ENCODE measurements around a stretch of chr22.

GRCh38 chr22:25903320-25903860 lies 161.4 kb downstream of the MYO18B start:
- RRBS = no CpG with 5 or more reads among the region's 7 CpGs
CAGE:
- cytosol, long polyA plus RNA = start-site peak on the plus strand at chr22:25903483-25903506, 11 reads; start-site peak on the plus strand at chr22:25903604-25903669, 13 reads
- long polyA plus RNA = no peak
- nucleus, long polyA plus RNA = start-site peak on the plus strand at chr22:25903550-25903669, 30 reads

GRCh38 chr22:26088800-26088999 lies 80.6 kb upstream of the SEZ6L start:
- RRBS = no CpG with 5 or more reads among the region's 6 CpGs
CAGE:
- cytosol, long polyA plus RNA = no peak
- long polyA plus RNA = no peak
- nucleus, long polyA plus RNA = no peak

DNA sequence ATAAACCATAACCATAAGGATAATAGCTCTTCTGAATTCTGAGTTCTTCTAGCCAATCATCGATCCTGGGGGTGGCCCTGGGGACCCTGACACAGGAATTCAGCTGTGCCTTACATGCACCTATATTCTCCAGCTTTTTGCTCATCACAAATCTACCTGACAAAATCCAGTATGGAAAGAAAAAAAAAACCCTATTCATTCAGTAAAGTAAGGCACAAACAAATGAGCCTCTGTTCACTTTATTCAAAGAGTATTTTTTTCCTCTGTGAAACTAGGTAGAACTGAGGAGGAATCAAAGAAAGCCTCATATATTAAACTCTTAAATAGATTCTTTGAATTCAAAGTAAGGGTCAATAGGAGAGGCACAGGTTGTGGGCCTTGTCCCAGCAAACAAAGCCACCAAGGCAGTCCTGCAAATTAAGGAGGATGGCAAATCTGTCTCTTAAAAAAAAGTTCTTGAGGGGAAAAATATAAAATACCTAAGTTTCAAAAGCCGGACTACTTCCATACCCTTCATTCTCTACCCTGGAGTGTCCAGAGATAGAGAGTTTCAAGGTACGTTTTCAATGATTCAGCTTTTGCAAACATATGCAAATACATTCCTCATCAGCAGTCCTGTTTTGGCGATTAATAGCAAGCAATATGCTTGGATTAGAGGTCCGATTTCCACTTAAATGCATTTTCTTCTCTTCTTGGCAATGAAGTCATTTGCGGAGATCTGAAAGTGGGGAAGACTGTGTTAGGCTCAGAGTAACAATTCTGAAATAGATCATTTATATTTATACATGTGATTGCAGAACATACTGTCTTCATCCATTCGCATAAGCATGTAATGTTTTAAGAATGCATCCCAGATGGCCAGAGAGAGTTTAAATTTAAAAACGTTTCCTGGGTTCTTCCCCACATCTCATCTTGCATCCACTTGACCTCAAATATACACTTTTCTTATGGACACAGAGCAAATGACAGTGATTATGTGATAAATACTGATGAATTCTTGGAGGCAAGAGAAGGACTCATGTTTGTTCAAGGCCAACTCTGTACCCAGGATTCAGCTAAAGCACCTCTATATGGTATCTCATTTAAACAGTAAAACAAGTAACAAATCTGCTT lies 13.6 kb upstream of the TFIP11 start:
- RRBS = no CpG with 5 or more reads among the region's 8 CpGs
CAGE:
- cytosol, long polyA plus RNA = no peak
- long polyA plus RNA = no peak
- nucleus, long polyA plus RNA = no peak

- RRBS = no CpG with 5 or more reads among the region's 9 CpGs
CAGE:
- cytosol, long polyA plus RNA = no peak
- long polyA plus RNA = no peak
- nucleus, long polyA plus RNA = no peak
Measured at GRCh38 chr22:26527532-26528337, 15.5 kb upstream of the TFIP11 start.

- RRBS = no CpG with 5 or more reads among the region's 14 CpGs
CAGE:
- cytosol, long polyA plus RNA = no peak
- long polyA plus RNA = no peak
- nucleus, long polyA plus RNA = start-site peak on the minus strand at chr22:26571104-26571275, 5 reads
Measured at GRCh38 chr22:26570841-26571611, 18.9 kb downstream of the TPST2 start.

DNA sequence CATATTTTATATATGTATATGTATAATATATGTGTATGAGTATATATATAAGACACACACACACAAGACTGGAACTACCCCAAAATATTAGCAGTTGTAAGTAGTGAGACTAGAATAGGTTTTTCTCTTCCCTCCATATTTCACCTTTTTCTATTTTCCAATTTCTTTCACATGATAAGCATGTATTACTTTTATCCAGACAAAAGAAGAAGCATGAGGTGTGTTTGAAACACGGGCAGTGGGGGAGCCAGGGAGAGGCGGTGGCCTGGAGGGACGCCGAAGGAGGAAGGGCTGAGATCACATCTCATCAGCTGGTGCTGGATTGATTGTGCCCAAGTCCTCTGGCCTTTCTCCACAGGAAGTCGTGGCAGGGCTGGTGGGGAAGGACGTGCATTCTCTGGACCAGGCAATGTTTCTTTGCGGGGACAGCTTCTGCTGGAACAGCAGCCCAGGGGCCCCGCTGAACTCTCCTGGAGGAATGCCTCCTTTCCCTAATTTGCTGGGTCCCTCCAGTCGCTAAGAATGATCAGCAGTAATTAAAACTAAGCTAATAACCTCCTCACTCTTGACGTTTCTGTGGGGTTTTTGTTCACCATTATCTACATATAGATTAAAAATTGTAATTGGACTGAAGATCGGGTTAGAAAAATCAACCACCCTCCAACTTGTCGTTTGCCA lies 118.5 kb downstream of the CRYBA4 start:
- RRBS = no CpG with 5 or more reads among the region's 12 CpGs
CAGE:
- cytosol, long polyA plus RNA = no peak
- long polyA plus RNA = no peak
- nucleus, long polyA plus RNA = no peak

GRCh38 chr22:26840285-26840894 lies 218.6 kb downstream of the CRYBA4 start:
- RRBS = no CpG with 5 or more reads among the region's 5 CpGs
CAGE:
- cytosol, long polyA plus RNA = no peak
- long polyA plus RNA = no peak
- nucleus, long polyA plus RNA = no peak

DNA sequence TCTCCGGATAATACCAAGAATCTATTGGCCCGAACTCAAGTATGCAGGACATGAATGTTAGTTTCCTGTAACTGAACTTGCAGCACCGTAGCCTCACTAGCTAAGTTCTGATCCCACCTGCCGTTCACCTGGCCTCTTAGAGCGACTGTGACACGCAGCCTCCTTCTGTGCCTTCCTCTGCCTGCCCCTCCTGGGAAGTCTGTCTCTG lies 326.4 kb downstream of the MN1 start:
- RRBS = no CpG with 5 or more reads among the region's 6 CpGs
CAGE:
- cytosol, long polyA plus RNA = no peak
- long polyA plus RNA = no peak
- nucleus, long polyA plus RNA = no peak

GRCh38 chr22:27512215-27512877 lies 289.2 kb downstream of the MN1 start:
- RRBS = no CpG with 5 or more reads among the region's 14 CpGs
CAGE:
- cytosol, long polyA plus RNA = no peak
- long polyA plus RNA = no peak
- nucleus, long polyA plus RNA = no peak

DNA sequence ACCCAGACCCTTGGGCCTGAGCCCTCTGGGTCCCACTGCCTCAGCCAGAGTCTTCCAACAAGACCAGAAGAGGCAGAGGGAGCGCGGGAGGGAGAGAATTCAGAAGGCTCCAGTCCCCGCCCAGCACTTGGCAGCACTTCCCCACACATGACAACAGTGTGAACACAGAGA lies 219.9 kb downstream of the MN1 start:
- RRBS = no CpG with 5 or more reads among the region's 3 CpGs
CAGE:
- cytosol, long polyA plus RNA = no peak
- long polyA plus RNA = no peak
- nucleus, long polyA plus RNA = no peak

DNA sequence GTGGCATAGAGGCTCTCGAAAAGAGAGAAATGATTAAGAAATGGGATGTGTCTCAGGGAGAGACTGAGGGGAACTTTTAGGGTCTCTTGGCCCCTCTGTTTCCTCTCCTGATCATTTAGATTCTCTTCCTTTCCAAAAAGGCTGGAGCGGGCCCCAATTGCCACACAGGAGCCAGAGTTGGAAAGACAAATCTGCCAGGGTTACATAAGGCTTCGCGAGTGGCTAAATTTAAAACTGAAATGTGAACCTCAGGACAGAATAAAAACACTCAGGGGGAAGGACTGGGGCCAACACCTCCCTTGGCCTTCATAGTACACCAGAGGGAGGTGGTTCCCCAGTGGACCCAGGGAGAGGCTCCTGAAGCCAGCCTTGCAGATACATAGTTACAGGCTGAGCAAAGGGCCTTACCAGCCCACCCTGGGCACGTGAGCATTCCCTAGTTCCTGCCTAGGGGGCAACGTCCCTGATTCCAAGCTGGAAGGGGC lies 150.1 kb downstream of the MN1 start:
- RRBS = no CpG with 5 or more reads among the region's 6 CpGs
CAGE:
- cytosol, long polyA plus RNA = no peak
- long polyA plus RNA = no peak
- nucleus, long polyA plus RNA = no peak

DNA sequence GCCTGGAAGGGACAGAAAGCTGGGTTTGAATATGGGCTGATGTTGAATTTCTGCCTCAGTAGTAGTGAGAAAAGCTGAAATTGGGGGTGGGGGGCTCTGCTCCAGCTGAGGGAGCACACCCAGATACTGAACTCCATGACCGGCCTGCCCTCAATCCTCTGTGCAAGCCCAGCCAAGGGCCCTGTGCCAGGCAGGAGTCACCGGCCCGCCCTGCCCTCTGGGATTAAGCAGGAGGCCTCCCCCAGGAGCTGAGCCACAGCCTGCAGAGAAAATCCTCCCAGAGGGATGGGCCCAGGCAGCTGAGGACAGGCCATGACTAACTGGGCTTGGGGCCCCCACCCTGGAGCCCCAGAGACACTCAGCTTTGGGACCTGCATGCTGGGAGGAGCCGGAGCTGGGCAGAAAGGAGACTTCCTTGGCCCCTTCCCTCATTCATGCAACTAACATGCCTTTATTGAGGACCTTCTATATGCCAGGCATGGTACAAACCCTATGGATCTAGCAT lies 48.8 kb downstream of the MN1 start:
- RRBS = 82% methylated on average over 2 of the region's 4 CpGs
CAGE:
- cytosol, long polyA plus RNA = no peak
- long polyA plus RNA = no peak
- nucleus, long polyA plus RNA = no peak

GRCh38 chr22:27778139-27779026 lies 23.2 kb downstream of the MN1 start:
- RRBS = no CpG with 5 or more reads among the region's 24 CpGs
CAGE:
- cytosol, long polyA plus RNA = no peak
- long polyA plus RNA = no peak
- nucleus, long polyA plus RNA = no peak

GRCh38 chr22:27786491-27786904 lies 15.1 kb downstream of the MN1 start:
- RRBS = no CpG with 5 or more reads among the region's 12 CpGs
CAGE:
- cytosol, long polyA plus RNA = no peak
- long polyA plus RNA = no peak
- nucleus, long polyA plus RNA = no peak

GRCh38 chr22:27907128-27908484 lies 11.4 kb downstream of the PITPNB start:
- RRBS = no CpG with 5 or more reads among the region's 6 CpGs
CAGE:
- cytosol, long polyA plus RNA = no peak
- long polyA plus RNA = no peak
- nucleus, long polyA plus RNA = no peak

DNA sequence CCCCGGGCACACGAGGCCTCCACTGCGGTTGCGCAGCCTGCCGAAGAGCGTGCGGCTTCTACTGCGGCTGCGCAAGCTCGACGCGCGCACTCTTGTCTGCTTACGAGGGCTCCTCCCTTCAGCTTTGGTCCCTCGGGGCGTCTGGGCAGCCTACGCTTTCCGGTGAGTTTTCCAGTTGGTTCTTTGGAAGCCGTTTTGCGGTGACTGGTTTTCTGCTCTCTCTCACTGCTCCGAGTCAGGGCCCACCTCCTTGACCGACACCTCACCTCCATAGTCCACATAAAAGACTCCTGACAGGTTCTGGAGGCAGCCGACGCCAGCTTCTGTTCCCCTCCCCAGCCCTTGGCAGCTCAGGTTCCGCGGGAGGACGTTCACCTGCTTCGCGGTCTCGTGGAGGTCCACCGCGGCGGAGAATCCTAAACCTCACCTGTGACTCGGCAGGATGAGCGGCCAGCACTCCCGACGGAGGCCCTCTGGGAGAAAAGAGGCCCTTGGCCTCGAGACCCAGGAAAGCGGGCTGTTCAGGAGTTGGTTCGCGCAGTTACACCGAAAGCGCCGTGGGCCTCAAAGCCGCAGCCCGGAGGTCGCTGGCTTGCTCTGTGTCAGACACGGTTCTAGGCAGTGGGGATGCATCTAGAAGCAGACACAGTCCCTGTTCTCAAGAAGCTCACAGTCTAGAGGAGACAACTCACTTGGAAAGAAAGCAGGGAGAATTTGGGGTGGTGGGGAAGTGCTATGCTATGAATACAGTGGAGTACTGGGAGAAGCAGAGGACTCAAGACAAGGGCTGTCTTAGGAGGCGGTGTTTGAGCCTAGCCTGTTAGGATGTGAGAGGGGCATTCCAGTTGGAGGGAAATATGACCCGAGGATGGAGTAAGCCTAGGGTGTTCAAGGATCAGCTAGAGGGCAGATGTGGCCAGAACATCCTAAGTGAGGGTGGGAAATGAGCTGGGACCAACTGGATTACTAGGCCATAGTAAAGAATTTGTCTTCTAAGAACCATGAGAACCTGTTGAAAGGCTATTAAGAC lies 643 bp upstream of the PITPNB start:
- RRBS = no CpG with 5 or more reads among the region's 50 CpGs
CAGE:
- cytosol, long polyA plus RNA = no peak
- long polyA plus RNA = start-site peak on the plus strand centred at position 115 of the sequence, 66 bp wide, 233 and 185 reads in 2 replicates
- nucleus, long polyA plus RNA = start-site peak on the plus strand centred at position 129 of the sequence, 33 bp wide, 174 reads

GRCh38 chr22:28112767-28113152 lies 193.7 kb upstream of the PITPNB start:
- RRBS = no CpG with 5 or more reads among the region's 6 CpGs
CAGE:
- cytosol, long polyA plus RNA = no peak
- long polyA plus RNA = no peak
- nucleus, long polyA plus RNA = no peak

DNA sequence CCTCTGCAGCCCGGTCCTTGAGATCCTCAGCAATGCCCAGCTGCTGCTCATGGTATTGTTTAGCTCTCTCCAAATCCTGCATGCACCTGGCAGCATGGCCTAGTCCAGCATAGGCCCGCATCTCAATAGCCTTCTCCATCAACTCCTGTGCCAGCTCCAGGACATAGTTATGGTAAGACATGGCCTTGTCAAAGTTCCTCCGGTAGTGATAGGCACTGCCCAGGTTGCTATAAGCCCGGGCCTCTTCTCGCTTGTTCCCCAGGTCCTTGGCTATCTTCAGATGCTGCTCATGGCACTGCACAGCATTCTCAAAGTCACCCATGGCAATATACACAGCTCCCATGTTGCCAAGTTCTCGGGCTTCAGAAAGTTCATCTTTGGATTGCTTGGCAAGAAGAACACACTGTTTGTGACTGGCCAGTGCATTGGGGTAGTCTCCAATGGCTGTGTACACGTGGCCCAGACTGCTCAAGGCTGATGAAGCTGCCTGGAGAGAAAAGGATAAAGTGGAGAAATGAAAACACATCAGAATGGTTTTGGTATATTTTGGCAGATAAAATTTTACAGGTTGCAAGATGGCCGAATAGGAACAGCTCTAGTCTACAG lies 244.2 kb upstream of the PITPNB start:
- RRBS = 83% methylated on average over 1 of the region's 8 CpGs
CAGE:
- cytosol, long polyA plus RNA = no peak
- long polyA plus RNA = no peak
- nucleus, long polyA plus RNA = no peak

DNA sequence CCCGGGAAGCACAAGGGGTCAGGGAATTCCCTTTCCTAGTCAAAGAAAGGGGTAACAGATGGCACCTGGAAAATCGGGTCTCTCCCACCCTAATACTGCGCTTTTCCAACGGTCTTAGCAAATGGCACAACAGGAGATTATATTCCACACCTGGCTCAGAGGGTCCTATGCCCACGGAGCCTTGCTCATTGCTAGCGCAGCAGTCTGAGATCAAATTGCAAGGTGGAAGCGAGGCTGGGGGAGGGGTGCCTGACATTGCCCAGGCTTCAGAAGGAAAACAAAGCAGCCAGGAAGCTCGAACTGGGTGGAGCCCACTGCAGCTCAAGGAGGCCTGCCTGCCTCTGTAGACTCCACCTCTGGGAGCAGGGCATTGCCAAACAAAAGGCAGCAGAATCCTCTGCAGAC lies 272.4 kb upstream of the PITPNB start:
- RRBS = no CpG with 5 or more reads among the region's 8 CpGs
CAGE:
- cytosol, long polyA plus RNA = no peak
- long polyA plus RNA = no peak
- nucleus, long polyA plus RNA = no peak

- RRBS = no CpG with 5 or more reads among the region's 11 CpGs
CAGE:
- cytosol, long polyA plus RNA = no peak
- long polyA plus RNA = no peak
- nucleus, long polyA plus RNA = no peak
Measured at GRCh38 chr22:28255328-28255686, 336.3 kb upstream of the PITPNB start.

Data from H1 (cell line).